Endodermal cell (in vitro differentiated cells): ENCODE measurements around the genes TMEM69, P3R3URF and DMBX1.

GRCh38 chr1:45543770-45544241 lies 6.8 kb upstream of the AKR1A1 start:
- PRO-cap: no peak

- PRO-cap: bidirectional peak, plus-strand start at chr1:45688181, minus-strand start at chr1:45688061; bidirectional peak, plus-strand start at chr1:45688416, minus-strand start at chr1:45688401
Measured at GRCh38 chr1:45687971-45688935, at the start of gene TMEM69. Gene TMEM69, plus strand, starts transcription at chr1:45688181.

GRCh38 chr1:45766964-45767343 lies 16.5 kb upstream of the IPP start:
- PRO-cap: no peak

DNA sequence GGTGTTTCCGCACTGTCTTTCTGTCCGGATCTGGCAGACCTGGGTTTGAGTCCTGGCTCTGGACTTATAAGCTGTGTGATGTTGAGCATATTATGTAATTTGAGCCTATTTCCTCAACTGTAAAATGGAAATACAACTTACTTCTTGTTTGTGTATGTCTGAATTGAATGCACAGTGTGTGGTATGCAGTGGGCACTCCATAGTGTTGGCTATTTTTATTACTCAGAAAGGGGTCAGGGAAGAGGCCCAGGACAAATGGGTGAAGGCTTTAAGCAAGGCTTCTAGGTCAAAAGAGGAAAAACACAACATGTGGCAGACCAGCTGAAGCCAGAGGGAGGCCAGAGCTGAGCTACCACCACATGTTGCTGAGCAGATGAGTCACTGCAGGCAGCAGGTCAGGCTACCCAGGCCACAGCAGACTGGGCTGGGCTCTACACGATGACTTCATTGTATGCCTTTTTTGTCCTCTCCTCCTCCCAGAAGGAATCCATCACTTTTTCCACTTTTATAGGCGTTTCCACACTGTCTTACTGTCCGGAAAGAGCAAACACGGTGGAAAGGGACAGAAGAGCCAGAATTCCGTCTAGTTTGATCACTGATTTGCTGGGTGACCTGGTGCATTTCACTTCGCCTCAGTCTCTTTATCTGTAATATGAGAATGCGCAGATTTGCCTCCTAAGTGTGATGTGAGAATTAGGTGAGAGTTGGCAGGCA lies 728 bp upstream of the MAST2 start:
- PRO-cap: bidirectional peak, plus-strand start at position 412 of the sequence, minus-strand start at position 375 of the sequence

GRCh38 chr1:45914119-45914838 lies 110.9 kb downstream of the MAST2 start:
- PRO-cap: no peak

- PRO-cap: no peak
Measured at GRCh38 chr1:46112901-46113597, 19.4 kb downstream of the PIK3R3 start.

DNA sequence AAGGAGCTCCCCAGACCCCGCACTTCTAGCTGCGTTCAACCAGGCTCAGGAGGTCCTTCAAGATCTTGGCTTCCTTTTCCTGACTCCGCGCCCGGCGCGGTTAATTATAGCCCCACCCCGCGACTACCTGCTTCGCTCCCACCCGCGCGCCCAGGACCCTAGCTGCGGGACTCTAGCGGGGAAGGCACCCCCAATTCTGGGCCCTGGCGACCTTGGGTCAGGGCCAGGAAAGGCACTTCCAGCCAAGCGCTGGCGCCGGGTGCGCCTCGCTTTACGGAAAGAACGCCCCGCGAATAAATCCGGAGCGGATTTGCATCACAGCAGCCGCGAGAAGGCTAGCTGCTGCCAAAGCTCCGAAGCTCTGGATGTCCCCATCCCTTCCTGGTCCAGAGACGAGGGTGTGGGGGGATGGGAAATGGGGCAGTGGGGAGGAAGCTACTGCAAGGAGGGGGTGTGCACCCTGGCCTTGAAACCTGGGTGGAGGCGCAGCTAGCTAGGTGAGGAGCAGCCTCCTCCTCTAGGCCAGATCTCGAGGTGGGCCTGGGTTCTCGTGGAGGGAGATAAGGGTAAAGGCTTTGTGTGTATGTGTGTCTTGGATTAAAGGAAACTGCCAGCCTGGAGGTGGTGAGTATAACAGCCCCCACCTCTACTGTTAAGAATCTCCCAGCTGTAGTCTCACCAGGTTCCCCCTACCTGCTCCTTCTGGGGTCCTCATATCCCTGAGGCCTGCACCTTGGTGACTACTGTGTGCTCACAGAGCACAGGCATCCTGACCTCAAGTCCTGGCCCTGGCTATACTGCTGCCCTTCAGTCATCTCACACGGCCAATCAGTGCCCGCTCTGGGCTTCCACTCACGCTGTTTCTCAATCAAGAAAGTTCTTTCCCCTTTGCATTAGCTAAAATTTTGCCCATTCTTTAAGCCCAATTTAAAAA lies 7.7 kb upstream of the TSPAN1 start:
- PRO-cap: no peak

- PRO-cap: no peak
Measured at GRCh38 chr1:46171003-46172361, 3.4 kb upstream of the TSPAN1 start.

- PRO-cap: no peak
Measured at GRCh38 chr1:46176395-46176918, at the start of gene P3R3URF. Gene P3R3URF, minus strand, starts transcription at chr1:46176488.

DNA sequence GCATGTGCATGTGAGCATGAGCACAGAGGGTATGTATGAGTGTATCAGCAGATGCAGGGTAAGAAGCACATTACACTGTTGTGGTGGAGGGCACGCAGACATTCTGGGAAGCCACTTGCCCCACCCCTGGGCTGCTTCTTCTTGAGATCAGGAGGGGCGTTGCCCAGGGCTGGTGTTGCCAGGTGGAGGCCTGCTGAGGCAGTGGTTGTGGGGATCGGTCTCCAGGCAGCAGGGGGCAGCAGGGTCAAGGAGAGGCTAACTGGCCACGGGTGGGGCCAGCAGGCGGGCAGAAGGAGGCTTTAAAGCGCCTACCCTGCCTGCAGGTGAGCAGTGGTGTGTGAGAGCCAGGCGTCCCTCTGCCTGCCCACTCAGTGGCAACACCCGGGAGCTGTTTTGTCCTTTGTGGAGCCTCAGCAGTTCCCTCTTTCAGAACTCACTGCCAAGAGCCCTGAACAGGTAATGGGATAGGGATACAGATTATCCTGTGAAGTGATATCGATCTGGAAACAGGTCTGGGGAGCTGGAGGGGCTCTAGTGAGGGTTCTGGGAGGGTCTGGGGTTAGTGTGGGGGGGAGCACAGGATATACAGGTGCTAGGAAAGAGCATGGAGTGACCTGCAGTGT lies 4.0 kb upstream of the P3R3URF start:
- PRO-cap: no peak

DNA sequence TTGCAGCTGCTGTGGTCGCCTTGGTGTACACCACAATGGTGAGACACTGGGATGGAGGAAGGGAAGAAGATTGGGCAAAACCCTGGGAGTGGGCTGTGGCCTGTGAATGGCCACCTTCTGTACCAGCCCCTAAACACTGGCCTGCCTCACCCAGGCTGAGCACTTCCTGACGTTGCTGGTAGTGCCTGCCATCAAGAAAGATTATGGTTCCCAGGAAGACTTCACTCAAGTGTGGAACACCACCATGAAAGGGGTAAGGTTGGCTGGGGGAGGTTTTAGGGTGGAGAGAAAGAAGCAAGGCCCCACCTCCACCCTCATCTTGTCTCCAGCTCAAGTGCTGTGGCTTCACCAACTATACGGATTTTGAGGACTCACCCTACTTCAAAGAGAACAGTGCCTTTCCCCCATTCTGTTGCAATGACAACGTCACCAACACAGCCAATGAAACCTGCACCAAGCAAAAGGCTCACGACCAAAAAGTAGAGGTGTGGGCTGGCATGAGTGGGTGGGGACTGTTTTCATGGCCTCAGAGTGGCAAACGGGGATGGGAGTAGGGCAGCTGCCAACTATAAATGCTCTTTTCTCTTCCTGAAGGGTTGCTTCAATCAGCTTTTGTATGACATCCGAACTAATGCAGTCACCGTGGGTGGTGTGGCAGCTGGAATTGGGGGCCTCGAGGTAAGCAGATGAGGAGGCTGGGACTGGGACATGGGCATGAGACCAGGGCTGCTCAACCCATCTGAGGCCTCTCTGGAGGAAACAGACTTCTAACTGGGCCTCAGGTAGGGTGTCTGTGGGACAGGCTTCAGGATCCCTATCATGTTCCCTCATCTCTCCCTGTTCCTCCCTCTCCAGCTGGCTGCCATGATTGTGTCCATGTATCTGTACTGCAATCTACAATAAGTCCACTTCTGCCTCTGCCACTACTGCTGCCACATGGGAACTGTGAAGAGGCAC lies 8.6 kb upstream of the P3R3URF start:
- PRO-cap: no peak

DNA sequence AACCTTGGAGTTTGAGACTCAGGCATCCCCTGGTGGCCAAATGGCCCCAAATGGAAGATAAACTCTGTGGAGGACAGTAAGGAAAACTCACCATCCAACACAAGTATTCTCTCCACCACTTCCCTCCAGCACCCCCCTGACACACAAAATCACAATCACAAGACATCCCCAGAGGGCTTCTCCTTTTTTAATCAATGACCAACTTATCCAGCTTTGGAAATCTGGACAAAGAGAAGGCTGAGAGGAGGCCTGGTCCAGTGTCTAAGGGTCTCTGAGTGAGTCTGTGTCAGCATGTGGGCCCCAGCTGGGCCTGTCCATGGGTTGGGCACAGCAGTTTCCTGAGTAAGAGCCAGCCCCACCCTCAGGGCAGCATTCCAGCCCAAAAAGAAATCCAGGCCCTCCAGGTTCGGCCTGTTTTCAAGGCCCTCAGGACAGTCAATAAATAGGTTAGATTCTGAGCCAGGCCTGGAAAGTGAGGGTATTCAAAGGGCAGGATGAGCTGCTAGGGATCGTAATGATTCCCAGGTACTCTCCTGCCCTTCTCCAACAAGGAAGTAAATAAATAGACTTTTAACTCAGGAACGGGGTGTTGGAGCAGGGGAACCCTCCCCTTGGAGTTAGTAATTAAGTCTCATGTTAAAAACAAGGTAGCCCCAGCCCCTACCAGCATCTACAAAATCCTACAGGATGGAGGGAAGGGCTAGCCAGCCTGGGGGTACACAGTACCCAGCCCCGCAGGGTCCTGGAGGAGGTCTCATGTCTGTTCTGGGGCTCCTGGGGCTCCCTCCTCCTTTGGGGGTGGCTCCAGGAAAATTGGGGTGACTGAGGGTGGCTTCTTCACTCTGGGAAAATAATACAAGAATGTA lies 9.5 kb downstream of the POMGNT1 start:
- PRO-cap: no peak

- PRO-cap: no peak
Measured at GRCh38 chr1:46278020-46278471, 25.4 kb downstream of the LRRC41 start.

GRCh38 chr1:46302488-46302686 lies 1.0 kb downstream of the LRRC41 start:
- PRO-cap: bidirectional peak, plus-strand start at chr1:46302640, minus-strand start at chr1:46302571

DNA sequence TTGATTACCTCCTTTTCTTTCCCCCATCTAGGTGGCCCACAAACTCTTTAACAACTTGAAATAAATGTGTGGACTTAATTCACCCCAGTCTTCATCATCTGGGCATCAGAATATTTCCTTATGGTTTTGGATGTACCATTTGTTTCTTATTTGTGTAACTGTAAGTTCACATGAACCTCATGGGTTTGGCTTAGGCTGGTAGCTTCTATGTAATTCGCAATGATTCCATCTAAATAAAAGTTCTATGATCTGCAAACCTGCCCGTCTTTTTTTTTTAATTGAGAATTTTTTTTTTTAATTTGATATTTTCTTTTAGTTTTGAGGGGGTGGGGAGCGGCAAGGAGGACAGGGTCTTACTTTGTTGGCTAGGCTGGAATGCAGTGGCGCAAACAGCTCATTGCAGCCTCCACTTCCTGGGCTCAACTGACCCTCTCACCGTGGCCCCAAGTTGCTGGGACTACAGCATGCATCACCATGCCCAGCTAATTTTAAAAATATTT lies 13.1 kb downstream of the UQCRH start:
- PRO-cap: no peak

DNA sequence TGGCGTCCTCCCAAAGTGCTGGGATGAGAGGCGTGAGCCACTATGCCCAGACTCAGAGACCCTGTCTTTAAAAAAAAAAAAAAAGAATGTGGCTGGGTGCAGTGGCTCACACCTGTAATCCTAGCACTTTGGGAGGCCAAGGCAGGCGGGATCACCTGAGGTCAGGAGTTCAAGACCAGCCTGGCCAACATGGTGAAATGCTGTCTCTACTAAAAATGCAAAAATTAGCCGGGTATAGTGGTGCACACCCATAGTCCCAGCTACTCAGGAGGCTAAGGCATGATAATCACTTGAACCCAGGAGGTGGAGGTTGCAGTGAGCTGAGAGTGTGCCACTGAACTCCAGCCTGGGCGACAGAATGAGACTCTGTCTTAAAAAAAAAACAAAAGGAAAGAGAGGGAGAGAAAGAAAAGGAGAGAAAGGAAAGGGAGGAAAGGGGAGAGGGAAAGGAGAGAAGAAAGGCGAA lies 11.5 kb downstream of the NSUN4 start:
- PRO-cap: no peak

DNA sequence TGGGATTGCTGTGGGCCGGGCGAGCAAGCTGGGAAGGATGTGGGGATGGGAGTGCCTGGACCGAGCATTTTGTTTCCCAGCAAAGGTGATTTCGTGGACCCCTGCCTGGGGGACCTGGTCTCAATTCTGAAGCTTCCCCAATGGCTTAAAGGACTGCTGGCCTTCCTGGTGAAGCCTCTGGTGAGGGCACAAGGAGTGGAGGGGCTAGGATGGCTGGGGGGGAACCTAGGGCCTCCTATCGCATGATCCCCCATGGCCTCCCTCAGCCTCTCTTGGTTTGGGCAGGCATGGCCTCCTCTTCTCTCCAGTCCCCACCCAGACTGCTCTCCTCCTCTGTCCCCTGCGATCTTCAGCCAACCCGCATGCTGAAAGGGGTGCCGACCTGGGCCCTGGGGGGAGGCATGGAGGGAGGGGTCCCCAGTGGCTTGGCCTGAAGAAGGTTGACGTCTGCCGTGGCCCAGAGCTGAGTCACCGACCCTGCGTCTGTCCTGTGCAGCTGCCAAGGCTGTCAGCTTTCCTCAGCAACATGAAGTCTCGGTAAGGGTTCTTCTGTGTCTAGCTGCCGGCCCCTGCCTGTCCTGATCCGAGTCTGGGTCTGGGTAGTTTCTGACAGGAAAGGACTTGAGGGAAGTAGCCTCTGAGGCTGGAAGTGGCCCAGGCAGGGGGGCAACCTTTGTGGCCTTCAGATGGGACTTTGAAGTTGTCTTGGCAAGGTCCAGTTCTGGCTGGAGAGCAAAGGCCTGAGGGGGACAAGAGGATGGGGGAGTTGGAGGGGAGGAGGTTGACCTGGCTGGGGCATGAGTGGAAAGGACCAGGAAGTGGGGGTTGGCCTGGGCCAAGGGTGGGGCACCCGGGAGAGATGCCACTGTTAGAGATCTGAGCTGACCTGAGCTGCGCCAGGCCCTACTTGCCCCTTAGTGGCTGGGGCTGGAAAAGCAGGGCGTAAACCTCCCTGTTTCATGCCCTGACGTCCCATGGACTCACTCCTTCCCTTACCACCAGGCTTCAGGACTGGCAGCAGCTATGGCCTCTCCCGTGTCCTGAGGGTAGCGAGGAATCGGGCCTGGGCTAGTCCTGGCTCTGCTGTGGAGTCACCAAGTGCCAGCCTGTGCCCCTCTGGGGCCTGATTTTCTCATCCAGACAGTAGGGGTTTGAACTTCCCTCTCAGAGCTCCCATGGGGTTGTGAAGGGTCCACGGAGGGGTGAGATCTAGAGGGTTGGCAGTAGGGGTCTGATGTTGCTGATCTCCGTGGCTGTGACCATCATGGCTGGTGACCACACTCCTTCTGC lies 16.6 kb downstream of the FAAH start:
- PRO-cap: no peak

- PRO-cap: bidirectional peak, plus-strand start at chr1:46442527, minus-strand start at chr1:46442421
Measured at GRCh38 chr1:46442361-46443316, 47.0 kb upstream of the DMBX1 start.

DNA sequence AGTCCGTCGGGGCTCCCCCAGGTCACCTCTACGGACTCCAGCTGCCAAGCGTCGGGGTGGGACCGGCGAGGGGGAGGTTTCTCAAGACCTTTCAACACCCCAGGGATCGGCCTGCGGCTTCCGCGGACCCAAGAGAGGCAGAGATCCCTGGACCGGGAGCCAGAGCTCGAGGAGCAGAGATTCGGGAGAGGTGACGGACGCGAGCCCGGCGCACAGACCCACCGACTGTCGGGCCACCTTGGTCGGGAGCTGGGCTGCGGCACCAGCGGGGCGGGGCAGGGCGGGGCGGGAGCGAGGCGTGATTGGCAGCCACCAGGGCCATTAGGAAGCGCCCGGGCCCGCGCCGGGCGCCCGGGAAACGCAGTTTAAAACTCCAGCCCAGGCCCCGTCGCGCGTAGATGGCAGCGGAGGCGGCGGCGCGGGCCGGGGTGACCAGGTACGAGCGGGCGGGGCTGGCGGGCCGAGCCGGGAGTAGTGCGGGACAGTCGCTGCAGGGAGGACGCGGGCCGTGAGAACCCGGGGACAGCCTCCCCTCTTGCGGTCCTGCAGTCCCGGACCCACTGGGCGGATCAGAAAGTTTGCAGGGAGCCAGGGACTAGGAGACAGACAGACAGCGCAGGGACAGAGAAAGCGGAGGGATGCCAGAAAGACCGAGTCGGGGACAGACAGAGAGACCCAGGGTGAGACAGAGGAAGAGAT lies at the start of gene DMBX1:
Gene DMBX1 (plus strand): TSS at position 395 of the 699 bp plus-strand sequence.
- PRO-cap: bidirectional peak, plus-strand start at position 395 of the sequence, minus-strand start at position 227 of the sequence

DNA sequence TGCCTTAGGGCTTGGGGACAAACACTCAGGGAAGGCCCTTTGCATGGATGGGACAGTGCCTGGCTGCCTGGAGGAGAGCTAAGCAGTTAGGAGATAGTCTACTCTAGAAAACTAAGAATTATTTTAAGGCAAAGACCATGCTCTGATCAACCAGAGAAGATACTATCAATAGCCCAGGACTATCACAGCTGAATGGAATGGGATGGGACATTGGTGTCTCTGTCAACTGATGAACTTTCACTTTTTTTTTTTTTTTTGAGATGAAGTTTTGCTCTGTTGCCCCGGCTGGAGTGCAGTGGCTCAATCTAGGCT lies 308 bp downstream of the TEX38 start:
- PRO-cap: no peak